Frontal cortex (tissue), 2 donors: ENCODE measurements around a stretch of chr9.

GRCh38 chr9:105257129-105258203 is 13.0 kb downstream of the SLC44A1 start:
- RAMPAGE, long total RNA, result no peak

- RAMPAGE, long total RNA, result no peak
Observed at GRCh38 chr9:105318552-105319296, 74.3 kb downstream of the SLC44A1 start.

- RAMPAGE, long total RNA, result no peak
Observed at GRCh38 chr9:105353003-105353820, 94.6 kb upstream of the FSD1L start.

DNA sequence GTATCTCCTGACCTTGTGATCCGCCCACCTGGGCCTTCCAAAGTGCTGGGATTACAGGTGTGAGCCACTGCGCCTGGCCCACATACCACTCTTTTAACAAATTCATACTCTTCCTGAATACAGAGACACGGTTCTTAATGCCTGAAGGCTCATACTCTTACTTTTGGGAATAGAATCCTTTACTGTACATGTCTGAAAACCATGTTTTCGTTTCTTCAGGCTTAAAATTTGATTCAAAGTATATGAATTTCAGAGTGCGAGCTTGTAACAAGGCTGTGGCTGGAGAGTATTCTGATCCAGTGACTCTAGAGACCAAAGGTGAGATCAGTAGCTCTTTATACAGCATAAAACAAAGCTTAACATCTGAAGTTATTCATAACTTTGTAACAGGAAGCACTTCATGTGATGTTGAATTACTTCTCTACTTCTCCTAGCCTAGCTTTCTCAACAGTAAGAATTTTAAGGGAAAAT is 49.5 kb upstream of the FKTN start:
- RAMPAGE, long total RNA, result no peak

DNA sequence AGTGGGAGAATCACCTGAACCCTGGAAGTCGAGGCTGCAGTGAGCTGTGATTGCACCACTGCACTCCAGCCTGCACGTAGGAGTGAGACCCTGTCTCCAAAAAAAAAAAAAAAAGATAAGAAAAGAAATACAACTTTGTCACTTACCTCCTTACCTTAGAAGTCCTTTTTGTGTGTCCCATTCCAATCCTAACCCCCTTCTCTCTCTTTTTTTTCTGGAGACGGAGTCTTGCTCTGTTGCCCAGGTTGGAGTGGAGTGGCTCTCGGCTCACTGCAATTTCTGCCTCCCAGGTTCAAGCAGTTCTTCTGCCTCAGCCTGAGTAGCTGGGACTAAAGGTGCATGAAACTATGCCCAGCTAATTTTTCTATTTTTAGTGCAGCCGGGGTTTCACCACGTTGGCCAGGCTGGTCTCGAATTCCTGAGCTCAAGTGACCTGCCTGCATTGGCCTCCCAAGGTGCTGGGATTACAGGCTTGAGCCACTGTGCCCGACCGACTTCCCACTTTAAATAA is 17.4 kb downstream of the TMEM38B start:
- RAMPAGE, long total RNA, result no peak

GRCh38 chr9:105713219-105713873 is 19.0 kb downstream of the TMEM38B start:
- RAMPAGE, long total RNA, result no peak

GRCh38 chr9:106698247-106698684 is 164.7 kb upstream of the ZNF462 start:
- RAMPAGE, long total RNA, result no peak

GRCh38 chr9:106864091-106864225 is 992 bp downstream of the ZNF462 start:
- RAMPAGE, long total RNA, result no peak

DNA sequence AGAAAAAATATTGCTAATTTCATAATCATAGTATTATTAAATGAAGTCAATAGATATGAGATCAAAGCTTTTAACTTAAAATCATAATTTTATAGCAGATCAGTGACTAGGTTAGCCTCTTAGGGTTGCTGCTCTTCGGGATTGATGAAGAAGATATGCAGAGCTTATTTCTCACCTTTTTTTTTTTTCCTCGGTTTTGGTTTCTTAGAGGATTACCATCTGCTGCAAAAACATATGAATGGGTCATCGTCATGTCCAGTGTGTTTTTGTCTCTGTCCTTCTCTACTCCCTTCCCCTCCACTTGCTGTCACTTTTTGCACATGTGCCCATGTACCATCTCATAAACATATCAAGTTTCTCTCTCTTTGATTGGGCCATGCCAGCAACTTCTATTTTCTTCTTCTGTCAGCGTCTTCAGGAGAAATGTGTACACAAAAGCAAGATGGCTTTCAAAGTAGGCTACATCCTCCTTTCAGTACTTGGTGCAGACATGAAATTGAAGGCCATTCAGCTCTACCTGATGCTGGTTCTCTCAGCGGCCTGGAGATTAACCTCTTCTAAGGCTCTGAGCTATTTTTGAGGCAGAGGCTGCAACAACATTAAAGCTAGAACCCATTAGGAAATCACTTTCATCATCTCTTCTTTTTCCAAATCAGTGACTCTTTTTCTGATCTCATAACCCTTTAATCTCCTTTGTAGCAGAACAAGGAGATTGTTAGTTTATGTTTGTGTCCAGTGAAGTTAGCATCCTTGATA is 57.2 kb downstream of the ZNF462 start:
- RAMPAGE, long total RNA, result no peak

GRCh38 chr9:107177730-107178567 is 105.1 kb upstream of the RAD23B start:
- RAMPAGE, long total RNA, result no peak

- RAMPAGE, long total RNA, result no peak
Observed at GRCh38 chr9:107332661-107332966, 49.5 kb downstream of the RAD23B start.

DNA sequence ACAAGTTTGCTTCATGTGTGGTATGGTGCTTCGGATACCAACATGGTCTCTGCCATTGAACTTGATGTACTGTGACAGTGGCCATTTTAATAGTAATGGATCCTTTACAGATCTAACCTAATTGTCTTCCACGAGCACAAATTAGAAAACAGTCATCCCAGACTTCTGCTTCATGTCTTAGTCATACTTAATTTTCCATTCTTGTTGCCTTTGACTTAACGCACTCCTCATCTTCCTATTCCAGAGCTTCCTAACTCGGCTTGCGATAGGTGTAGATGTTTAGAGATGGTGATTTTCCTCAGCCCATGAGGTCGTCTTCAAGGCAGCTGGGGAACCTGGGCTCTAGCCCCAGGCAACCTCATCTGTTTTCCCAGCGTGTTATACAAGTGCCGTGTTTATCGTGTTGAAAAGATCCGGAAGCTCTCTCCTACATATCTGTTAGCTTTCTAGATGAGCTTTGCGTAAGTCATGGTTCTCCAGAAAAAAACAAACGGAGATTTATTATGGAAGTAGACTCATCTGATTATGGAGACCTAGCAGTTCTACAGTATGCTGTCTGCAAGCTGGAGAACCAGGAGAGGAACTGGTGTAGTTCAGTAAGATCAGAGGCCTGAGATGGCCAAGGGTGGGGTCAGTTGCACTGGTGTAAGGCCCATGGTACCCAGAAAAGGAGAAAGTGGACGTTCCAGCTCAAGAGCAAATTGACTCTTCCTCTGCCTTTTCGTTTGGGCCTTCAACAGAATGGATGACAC is 50.7 kb downstream of the RAD23B start:
- RAMPAGE, long total RNA, result no peak

- RAMPAGE, long total RNA, result no peak
Observed at GRCh38 chr9:107486492-107486958, 3.0 kb downstream of the KLF4 start.

- RAMPAGE, long total RNA, result no peak
Observed at GRCh38 chr9:107577078-107577685, 87.6 kb upstream of the KLF4 start.

- RAMPAGE, long total RNA, result no peak
Observed at GRCh38 chr9:107739416-107740014, 249.9 kb upstream of the KLF4 start.

- RAMPAGE, long total RNA, result no peak
Observed at GRCh38 chr9:107982600-107983307, 493.2 kb upstream of the KLF4 start.

GRCh38 chr9:108056211-108056482 is 566.6 kb upstream of the KLF4 start:
- RAMPAGE, long total RNA, result no peak

GRCh38 chr9:108093959-108094617 is 604.5 kb upstream of the KLF4 start:
- RAMPAGE, long total RNA, result no peak

DNA sequence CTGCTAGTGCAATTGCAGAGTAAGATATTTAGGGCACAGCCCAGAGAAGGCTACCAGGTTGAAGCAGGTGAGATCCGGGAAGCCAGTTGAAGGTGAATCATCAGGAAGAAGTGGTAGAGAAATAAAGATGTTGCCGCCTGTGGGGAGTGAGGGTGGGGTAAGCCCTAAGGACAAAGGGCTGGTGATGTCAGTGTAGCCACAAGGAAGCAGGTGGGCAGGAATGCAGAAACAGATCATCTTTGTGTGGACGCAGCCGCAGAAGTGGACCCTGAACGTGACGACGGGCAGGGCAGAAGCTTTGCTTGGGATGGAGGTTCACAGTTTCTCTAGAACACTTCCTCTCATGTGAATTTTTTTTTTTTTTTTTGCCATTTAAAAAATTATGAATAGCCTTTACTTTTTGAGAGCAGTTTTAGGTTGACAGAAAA is 164.1 kb downstream of the ACTL7B start:
- RAMPAGE, long total RNA, result no peak

- RAMPAGE, long total RNA, result no peak
Observed at GRCh38 chr9:108780878-108781534, 74.8 kb downstream of the ACTL7B start.